Temporal lobe (tissue), 2 donors: ENCODE measurements around a stretch of chr5.

GRCh38 chr5:53226-54257, 38.4 kb upstream of the PLEKHG4B start:
- RAMPAGE, long total RNA, result no peak

DNA sequence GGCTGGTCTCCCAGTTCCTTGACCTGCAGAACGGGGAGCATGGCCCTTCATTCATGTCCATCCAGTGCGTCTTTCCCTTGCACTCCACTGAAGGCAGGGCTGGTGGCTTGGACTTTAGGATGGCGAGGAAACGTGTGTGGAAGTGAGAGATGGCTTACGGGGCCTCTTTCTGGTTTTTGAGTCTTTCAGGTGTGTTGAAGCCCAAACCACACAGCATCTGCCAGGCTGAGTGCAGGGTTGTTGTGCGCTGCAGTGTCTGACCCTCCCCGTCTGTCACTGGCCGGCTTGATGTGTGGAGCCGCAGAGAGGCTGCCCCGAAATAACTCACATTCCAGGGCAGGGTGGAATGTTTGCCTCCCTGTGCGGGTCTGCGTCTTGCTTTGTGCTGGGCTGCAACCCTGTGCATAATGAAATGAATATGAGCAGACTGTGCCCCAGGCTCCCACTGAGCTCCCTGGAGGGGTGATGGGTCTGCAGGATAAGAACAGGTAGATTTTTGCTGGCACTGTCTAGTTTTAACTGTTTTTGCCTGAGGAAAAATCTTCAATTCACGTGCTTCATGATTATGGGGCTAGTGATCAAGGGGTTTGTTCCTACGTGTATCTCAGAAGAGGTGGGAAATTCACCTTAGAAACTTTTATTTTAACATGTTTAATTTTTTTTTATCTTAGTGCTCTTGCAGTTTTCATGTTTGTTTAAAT, 9.8 kb upstream of the PLEKHG4B start:
- RAMPAGE, long total RNA, result no peak

GRCh38 chr5:196998-197465, 5.7 kb downstream of the LRRC14B start:
- RAMPAGE, long total RNA, result no peak

DNA sequence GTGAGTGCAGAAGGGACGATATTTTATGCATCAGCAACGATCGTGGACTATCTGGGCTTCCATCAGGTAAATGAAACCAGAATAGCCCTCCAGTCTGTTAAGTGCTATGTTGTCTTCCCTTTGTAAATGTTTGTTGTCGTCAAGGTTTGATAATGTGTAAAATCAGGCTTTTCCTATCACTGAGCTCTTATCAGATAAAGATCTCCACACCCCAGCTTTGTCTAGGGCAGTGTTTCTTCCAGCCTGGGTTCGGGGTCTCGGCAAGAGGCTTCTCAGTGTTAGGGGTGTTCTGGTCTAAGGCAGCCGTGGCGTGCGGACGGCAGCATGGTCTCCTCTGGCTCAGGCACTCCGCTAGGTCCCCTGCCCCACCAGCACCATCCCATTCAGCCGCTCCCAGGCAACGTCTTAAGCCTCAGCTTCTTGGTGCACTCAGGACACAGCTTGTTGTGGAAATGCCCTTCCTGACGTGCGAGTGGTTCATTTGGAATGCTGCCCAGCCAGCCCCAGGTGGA, 29.6 kb upstream of the EXOC3 start:
- RAMPAGE, long total RNA, result no peak

DNA sequence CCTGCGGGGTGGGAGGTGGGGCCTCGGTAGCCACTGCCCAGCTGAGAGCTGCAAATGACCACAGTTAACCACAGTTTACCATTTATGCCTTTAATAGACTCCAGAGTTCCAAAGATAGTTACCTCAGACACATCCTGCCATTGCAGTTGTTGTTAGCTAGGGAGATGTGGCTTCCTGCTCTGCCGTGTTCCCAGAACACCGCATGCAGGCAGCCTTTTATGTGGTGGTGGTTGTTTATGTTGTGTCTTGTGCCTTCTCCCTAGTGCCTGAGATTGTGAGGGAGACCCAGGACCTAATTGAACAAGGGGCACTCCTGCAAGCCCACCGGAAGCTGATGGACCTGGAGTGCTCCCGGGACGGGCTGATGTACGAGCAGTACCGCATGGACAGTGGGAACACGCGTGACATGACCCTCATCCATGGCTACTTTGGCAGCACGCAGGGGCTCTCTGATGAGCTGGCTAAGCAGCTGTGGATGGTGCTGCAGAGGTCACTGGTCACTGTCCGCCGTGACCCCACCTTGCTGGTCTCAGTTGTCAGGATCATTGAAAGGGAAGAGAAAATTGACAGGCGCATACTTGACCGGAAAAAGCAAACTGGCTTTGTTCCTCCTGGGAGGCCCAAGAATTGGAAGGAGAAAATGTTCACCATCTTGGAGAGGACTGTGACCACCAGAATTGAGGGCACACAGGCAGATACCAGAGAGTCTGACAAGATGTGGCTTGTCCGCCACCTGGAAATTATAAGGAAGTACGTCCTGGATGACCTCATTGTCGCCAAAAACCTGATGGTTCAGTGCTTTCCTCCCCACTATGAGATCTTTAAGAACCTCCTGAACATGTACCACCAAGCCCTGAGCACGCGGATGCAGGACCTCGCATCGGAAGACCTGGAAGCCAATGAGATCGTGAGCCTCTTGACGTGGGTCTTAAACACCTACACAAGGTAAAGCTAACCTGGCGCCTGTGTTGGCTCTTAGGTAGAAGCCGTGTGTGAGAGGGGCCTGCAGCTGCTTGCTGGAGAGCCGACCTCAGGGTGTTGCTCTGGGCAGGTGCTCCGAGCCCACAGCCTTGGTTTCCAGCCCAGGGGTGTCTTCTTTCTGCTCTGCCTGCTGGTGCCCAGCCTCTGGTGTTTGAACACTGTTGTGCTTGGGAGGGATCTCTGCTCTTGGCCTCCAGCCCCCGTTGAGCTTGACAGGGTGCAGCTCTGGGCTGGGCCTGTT, 10.5 kb downstream of the EXOC3 start:
- RAMPAGE, long total RNA, result no peak

DNA sequence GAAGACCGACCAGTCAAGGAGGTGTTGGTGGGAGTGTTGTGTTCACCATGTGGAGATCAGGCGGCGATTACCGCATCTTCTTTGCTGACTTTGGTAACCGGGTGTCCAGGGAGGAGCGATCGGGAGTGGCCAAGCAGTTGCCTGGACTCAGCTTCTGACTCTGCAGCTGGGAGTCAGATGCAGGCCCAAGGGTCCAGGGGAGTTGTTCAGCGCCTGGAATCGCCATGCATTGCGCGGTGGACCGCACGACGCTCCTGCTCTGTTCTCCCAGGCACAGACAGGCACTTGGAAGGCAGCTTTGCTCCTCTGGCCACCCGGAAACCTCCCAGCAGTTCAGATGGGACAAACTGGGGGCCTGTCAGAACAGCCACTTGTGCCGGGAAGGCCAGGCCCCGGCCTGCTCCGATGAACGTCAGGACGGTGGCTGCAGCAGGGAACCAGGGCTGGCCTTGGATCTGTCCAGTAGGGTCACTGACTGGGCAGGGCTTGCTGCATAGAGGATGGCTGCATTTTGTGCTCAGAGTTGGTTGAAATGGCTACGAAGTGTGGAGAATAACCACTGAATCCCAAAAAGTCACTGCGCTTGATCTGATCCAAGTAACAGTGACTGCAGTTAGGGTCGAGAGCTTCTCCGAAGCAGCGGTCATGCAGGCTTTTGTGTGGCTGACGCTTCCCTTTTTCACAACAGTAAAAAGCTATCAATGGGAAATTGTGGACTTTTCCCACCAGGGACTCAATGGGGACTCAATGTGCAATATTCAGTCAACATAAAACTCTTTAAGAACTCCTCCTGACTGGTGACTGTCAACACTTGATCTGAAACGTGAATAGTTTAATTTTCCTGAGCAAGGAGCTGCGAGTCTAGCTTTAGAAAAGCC, 28.4 kb downstream of the EXOC3 start:
- RAMPAGE, long total RNA, result no peak

DNA sequence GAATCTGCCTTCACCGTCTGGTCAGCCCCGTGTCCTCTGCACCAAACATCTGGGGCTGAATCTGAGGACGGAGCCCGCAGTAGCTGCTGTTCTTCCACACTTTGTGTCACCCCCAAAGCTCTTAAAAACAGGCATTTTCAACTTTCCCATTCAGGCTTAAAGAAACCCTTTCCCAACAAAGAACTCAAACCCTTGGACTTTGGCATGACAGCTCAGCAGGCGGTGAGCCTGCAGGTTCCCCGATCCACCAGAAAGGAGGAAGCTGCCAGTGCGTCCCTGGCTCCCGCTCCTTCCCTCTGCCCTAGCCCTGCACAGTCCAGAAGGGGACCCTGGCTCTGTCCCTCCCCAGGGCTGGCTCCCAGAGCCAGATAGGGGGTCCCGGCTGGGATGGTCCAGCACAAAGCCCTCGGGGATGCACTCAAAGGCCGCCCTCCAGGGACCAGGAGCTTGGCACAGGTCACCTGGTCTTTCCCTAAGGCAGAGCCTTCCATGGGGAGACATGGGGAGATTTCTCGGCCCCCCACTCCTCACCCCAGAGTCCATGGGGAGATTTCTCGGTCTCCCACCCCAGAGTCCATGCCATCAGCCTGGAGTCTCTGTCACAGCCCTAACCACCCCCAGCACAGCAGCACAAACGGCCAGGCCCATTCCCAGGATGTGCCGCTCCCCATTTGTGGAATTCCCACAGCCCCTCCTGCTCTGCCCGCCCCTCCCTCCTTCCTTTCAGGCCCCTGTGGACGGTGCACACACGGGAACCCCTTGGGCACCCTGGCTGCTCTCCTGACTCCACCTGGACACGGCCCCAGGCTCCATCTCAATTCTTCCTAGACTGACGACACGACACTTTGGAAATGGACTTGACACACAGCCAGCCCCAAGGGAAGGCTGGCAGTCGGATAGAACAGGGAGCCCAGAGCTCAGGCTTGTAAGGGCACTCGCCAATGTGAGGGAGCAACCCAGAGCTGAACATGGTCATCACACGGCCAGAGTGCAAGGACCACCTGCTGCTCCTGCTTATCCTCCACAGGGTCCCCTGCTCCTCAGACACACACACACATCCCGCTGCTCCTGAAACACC, 9.3 kb downstream of the SLC9A3 start:
- RAMPAGE, long total RNA, result no peak

DNA sequence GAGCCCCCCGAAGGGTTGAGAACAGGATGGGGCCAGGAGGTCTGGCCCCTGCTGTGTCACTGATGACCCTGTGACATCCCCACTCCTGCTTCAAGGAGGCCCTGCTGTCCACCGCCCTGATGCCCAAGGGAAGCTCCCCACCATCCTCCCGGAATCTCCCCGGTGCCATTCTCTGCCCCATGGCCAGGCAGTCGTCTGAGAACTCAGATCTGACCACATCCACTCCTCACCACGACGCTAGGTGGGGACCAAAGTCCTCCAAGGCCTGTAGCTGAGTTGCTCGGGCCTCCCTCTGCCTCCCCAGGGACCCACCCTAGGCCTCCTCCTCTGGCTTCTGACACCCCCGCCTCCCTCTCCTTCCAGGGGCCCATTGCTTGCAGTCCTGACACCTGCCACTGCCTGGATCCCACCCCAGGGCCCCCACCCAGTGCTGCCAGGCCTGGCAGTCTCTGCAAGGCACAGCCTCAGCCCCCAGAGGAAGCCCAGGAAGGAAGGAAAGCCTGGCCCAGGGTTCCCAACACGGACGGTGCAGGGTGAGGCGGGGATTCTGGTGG, 3.8 kb downstream of the SLC9A3 start:
- RAMPAGE, long total RNA, result no peak

GRCh38 chr5:538947-539706, 14.9 kb upstream of the SLC9A3 start:
- RAMPAGE, long total RNA, result no peak

- RAMPAGE, long total RNA, result no peak
These were observed 35.6 kb downstream of the TPPP start for GRCh38 chr5:657411-658109.

- RAMPAGE, long total RNA, result no peak
These were observed 22.0 kb downstream of the TPPP start for GRCh38 chr5:670881-671896.

DNA sequence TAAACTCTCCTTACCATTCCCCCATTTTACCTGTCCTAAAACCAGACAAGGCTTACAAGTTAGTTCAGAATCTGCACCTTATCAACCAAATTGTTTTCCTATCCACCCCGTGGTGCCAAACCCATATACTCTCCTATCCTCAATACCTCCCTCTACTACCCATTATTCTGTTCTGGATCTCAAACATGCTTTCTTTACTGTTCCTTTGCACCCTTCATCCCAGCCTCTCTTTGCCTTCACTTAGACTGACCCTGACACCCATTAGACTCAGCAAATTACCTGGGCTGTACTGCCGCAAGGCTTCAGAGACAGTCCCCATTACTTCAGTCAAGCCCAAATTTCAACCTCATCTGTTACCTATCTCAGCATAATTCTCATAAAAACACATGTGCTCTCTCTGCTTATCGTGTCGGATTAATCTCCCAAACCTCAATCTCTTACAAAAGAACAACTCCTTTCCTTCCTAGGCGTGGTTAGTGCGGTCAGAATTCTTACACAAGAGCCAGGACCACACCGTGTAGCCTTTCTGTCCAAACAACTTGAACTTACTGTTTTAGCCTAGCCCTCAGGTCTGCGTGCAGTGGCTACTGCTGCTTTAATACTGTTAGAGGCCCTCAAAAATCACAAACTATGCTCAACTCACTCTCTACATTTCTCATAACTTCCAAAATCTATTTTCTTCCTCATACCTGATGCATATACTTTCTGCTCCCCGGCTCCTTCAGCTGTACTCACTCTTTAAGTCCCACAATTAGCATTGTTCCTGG, 12.9 kb upstream of the TPPP start:
- RAMPAGE, long total RNA, result no peak

GRCh38 chr5:710653-711908, 17.9 kb upstream of the TPPP start:
- RAMPAGE, long total RNA, result no peak

DNA sequence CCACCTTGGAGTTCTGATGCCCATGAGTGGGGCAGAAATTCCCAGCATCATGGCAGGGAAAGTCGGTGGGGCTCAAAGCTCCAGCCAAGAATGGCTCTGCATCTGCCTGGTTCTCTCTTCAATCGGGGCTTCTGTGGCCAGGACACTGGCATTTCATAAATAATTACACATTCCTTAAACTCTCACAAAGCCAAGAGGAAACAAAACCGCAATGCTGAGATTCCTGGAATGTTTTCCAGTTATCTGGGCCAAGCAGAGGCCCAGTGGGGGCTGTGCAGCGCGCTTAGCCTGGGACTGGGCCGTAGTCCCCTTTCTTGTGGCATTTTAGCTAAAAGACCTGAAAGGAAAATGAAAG, 51.8 kb upstream of the NKD2 start:
- RAMPAGE, long total RNA, result no peak

DNA sequence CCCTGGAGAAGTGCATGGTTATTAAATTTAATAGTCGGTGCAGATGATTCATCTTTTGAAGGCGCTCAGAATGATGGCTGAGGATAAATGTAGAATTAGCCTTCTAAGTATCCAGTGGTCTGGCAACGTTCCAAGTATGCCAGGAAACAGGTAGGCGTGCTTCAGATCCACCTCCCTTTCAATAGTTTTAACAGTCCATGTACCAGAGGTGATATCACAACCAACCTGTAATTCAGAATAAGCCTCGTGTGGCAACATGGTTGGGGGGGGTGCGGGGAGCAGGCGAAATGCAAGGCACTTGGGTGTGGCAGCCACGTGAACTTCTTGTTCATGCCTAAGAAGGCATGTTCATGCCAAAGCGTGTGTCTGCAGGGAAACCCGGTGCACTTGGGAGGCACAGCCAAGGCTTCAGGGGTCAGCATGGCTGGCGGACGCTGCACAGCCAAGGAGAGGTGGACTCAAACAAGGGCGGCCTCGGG, 5.2 kb upstream of the NKD2 start:
- RAMPAGE, long total RNA, result no peak

DNA sequence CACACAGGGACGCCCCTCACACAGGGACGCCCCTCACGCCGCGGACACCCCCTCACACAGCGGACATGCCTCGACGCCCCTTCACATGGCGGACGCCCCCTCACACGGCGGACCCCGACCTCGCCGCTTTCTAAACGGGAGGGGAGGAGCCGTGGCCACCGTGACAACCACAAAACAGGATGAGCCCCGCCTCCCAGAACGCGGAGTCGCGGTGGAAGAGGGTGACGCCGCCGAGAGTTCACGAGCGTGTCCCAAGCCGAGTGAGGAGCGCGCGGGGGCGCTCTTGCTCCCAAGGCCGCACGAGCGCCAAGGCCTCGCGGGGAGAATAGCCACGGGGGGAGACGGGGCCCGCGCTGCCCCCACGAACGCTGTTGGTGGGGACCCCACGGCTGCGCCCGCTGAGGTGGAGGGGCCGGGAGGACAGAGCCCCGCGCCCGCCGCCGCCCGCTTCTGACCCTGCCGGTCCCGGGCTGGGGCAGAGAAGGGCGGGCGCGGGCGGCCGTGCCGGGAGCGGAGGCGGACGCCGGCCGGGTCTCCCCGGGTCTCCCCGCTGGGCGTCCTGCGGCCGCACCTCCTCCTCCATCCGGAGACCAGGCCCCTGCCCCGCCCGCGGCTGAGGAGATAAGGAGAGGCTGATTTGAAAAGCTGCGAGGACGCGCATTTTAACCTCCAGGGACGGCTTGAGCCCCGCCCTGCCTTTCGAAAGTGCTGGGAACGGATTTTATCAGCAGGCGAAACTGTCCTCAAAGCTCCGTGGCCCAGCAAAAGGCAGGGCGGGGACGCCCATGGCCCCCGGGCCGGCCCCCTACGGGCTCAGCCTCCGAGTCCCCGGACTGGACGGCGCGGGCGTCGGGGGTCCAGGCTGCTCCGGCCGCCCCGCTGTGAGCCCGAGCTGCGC, 3.9 kb upstream of the NKD2 start:
- RAMPAGE, long total RNA, result no peak

DNA sequence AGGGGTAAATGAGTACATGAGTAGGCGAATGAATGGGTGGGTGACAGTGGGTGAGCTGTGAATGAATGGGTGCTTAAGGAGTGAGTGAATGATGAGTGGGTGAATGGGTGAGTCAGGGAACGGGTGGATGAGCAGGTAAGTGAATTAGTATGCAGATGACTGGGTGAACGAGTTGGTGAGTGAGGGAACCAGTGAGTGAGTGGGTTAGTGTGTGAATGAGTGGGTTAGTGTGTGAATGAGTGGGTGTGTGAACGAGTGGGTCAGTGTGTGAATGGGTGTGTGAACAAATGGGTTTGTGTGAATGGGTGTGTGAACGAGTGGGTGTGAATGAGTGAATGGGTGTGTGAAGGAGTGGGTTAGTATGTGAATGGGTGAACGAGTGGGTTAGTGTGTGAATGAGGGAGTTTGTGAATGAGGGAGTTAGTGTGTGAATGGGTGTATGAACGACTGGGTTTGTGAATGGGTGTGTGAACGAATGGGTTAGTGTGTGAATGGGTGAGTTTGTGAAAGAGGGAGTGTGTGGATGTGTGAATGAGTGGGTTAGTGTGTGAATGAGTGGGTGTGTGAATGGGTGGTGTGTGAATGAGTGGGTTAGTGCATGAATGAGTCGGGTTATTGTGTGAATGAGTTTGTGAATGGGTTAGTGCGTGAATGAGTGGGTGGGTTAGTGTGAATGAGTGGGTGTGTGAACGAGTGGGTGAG, 32.9 kb downstream of the NKD2 start:
- RAMPAGE, long total RNA, result no peak

DNA sequence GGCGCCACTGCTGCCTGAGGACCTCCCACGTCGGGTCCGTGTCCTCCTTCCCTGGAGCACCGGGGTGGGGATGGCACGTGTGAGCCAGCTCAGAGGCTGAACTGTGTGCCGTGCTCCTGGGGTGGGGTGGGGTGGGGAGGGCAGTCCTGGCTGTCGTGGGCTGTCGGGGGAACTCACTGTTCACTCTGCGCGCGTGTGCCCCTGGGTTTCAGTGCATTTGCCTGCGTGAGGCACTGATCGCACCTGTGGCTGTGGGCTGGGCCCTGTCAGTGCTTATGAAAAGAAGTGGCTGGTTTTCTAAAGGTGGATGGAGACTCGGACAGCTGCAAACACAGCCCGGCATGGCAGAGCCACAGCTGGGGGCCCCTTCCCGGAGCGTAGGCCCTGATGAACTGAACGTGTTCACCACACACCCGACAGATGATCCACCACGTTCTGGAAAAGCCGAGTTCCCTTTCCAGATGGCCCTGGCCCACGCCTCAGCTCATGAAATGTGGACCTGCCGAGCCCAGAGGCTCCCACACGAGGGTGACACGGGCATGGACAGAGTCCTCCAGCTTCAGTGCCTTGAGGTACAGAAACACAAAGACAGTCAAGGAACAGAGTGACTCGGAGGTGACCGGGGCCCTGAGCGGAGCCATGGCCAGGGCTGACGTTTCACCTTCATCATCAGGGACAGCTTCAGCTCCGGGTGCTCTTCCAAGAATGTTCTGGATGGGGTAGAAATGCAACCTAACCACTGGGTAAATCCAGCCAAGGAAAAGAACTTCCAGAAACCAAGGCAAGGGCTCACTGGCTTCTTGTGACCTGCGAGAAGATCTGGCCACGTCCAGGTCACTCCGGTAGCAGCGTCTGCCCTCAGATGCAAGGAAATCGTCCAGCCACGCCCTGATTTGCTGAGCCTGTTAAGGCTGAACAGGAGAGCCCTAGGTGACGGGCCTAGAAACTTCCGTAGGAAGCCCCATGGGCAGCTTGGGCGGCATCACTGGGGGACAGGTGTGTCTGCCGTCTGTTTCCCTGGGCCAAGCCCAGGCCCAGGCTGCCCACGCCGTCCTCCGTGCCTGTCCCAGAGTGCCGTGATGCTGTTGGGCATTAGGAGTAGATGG, 43.0 kb downstream of the NKD2 start:
- RAMPAGE, long total RNA, result no peak

DNA sequence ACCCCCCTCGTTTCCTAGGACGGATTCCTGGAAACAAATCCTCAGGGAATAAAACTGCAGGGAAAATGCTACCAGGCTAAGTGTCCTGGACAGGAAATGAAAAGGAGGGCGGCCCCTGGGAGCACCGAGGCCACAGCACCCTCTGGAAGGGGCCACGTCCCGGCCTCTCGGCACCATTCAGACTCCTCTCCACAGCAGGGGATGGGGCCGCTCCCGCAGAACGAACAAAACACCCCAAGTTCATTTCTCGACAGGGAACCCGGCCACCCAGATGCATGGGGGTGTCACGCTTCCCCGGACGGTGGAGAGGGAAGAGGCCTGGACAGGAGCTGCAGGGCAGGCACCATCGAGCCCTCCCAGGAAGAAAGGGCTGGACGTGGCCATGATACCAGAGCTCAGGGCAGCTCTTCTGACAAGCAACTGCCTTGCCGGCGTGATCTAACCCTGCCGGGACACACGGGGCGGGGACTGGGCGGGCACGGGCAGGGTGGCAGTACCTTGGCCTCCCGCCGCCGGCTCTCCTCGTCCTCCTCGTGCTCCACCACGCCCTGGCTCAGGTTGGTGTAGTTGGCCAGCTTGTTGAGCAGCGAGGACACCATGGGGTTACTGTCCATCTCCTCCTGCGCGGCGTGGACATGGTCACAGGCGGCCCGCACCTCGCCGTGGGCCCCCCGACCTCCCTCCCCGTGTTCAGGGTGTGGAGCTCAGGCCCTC, 18.7 kb downstream of the SLC12A7 start:
- RAMPAGE, long total RNA, result no peak

GRCh38 chr5:1122885-1123343, 11.1 kb upstream of the SLC12A7 start:
- RAMPAGE, long total RNA, result no peak